Right atrium auricular region (tissue), 2 donors: Measurements from ENCODE around the genes RBP5, PEX5, NANOG, AICDA, RIMKLB, M6PR and A2M.

DNA sequence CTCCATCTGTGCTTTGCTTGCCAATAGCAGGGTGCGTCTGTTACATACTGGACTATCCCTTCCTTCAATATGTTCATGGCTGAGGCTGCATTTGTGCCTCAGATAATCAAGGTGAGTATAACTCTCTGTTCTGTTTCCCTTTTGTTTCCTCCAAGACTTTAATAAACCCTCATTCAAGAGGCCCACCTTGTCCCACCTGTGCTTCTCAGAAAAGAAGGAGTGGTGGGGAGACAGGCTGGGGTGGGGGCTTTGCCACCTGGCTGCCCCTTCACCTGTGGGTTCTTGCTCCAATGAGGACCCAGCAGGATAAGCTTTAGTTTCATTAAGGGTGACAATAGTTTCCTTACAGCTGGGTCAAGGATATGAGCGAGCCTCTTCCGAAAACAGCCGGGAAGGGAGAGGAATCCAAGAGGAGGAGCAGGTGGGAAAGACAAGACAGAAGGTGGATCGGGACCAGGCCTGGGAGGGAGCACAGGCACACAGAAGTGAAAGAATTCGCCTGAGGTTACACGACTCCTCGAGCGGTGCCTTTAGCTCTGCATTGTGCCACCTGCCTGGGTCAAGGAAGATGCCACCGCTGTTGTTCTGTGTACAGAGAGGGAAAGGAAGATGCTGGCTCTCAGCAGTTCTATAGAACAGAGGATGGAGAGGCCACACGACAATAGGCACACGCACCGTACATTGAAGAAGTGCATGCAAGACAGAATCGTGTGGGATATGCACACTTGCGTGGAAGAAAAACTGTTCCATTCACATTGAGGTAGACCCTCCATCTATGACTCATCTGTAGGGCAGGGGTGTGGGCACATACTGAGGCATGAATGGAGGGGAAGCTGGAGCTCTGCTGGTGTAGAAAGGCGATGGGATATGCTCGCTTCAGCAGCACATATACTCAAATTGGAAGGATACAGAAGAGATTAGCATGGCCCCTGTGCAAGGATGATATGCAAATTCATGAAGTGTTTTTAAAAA, 9.2 kb upstream of the C1RL start:
- PRO-cap = no peak
- RAMPAGE, long total RNA, 2 experiments = no peak in any of the 2 experiments

DNA sequence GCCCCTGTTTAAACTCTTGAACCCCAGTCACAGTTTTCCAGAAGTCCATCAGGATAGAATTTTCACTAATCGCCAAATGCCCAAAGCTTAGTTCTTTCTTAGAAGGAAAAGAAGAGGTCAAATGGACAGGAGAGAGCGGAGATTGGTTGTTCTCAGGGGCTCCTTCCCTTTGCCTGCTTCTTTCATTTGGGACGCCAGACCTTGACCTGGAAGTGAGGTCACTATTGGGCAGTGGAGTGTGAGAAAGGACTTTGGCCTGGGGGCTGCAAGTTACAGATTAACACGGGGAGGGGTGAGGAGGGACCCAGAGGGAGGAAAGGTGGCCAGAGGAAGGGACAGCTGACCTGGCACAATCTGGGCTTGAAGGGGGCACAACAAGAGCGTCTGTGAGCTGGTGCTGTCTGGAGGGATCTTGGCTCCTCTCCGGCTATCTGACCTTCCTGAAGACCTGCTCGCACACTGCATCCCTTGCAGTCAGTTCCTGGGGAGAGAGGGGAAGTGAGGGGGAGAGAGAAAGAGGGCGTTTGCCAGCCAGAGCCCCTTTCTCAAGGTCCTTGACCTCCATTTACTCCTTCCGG, 4.9 kb downstream of the RBP5 start:
- PRO-cap = no peak
- RAMPAGE, long total RNA, 2 experiments = no peak in any of the 2 experiments

- PRO-cap = no peak
- RAMPAGE, long total RNA, 2 experiments = no peak in any of the 2 experiments
Observed at GRCh38 chr12:7125009-7126234, 3.3 kb downstream of the RBP5 start.

DNA sequence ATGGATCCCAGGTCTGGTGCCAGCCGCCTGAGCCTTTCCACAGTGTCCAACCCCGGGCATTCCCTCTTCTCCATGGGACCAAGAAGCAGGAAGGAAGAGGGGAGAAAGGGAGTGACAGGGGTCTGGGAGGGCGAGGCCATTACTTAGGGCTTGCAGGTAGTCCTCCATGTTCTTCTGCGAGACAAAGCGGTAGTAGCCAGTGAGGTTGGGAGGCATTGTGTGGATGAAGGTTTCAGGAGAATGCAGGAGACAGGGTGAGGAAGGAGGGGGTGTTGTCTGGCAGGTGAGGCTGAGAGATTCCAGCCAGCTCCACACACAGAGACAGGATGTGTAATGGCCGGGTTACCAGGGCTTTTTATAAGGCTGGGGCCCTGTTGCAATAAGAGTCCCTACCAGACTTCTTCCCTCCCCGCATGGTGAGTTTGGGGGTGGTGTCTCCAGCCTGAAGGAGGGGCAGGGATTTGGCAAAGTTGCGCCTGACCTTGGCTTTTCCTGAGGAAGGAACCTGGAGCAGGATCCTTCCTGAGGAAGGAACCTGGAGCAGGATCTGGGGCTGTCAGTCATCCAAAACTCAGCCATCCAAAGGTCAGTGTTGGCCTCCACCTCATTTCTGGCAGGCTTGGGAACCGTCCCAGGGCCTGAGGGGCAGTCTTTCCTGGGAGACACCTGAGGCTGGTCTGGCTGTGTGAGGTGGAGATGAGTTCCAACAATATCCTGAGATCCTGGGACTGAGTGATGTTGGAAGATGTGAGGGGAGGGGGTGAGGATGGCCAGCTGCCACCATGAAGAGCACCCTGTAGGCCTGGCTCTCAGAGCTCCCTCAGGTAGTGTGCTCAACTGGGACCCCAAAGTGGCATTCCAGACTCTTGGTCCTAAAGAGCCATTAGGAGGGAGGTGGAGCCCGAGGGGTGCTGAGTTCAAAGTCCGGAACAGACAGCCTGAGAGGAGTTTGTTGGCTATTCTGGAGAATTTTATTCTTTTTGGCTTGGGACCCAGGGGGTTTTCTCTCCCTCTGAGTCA, at the start of gene RBP5:
TSS of gene RBP5 (minus strand) at position 330 of the 1,020 bp plus-strand sequence.
- PRO-cap = unidirectional peak, minus-strand start at position 328 of the sequence
- RAMPAGE, long total RNA, 2 experiments = no peak in any of the 2 experiments

GRCh38 chr12:7189377-7190636, at the start of gene PEX5:
TSS of gene PEX5 (plus strand) at chr12:7189686.
- PRO-cap = bidirectional peak, plus-strand start at chr12:7189708, minus-strand start at chr12:7189546
- RAMPAGE, long total RNA, 2 experiments = start-site peak on the plus strand in 1 of 2 experiments, at chr12:7189711-7189723 at its widest, 28 reads per replicate

DNA sequence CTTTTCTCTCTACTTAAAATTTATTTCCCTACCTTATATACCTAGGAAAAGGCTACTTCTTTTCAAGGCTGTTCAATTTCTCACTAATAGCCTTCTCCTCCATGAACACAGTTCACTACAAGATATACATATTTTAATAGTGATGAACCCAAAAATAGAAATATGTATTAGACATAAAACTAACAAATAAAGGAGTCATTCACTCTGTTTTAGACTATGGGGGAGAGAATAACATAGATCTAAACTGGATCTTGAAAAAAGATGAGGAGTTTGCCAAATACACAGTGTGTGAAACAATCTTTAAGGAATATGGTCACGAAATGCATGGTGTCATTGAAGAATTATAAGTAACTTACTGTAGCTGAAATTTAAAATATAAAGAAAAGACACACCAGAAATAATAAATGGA, 13.6 kb downstream of the CD163 start:
- PRO-cap = no peak
- RAMPAGE, long total RNA, 2 experiments = no peak in any of the 2 experiments

DNA sequence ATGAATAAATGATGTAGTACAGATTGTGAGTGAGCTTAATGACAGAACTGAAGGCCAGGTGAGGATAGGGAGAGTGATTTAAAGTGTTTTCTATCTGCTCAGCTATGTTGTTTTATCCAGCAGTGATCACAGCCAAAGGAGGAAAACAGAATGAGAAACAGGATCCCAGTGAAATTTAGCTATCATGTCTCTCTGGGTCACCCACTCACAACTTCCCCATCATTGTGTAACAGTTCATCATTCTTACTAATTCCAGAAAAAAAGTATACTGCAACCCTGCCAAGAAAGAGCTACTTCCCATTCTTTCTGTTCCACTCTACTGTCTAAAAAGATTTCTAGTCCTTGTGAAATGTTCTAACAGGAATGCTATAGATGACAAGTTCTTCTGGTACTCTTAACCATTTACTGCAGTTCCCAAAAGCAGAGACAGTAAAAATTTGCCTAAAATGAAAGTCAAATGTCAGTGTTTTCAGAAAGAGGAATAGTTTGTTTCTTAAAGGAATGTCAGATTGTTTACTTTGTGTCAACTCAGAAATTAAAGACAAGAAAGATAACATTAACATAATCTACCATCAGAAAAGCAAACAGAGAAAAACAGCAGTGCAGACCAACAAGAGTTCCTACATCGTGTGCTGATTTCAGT, 39.3 kb upstream of the CD163 start:
- PRO-cap = no peak
- RAMPAGE, long total RNA, 2 experiments = no peak in any of the 2 experiments

DNA sequence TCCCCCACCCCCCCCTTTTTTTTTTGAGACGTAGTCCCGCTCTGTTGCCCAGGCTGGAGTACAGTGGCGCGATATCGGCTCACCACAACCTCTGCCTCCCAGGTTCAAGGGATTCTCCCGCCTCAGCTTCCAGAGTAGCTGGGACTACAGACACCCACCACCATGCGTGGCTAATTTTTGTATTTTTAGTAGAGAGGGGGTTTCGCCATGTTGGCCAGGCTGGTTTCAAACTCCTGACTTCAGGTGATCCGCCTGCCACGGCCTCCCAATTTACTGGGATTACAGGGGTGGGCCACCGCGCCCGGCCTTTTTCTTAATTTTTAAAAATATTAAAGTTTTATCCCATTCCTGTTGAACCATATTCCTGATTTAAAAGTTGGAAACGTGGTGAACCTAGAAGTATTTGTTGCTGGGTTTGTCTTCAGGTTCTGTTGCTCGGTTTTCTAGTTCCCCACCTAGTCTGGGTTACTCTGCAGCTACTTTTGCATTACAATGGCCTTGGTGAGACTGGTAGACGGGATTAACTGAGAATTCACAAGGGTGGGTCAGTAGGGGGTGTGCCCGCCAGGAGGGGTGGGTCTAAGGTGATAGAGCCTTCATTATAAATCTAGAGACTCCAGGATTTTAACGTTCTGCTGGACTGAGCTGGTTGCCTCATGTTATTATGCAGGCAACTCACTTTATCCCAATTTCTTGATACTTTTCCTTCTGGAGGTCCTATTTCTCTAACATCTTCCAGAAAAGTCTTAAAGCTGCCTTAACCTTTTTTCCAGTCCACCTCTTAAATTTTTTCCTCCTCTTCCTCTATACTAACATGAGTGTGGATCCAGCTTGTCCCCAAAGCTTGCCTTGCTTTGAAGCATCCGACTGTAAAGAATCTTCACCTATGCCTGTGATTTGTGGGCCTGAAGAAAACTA, at the start of gene NANOG:
TSS of gene NANOG (plus strand) at position 602 of the 918 bp plus-strand sequence.
- PRO-cap = no peak
- RAMPAGE, long total RNA, 2 experiments = no peak in any of the 2 experiments

DNA sequence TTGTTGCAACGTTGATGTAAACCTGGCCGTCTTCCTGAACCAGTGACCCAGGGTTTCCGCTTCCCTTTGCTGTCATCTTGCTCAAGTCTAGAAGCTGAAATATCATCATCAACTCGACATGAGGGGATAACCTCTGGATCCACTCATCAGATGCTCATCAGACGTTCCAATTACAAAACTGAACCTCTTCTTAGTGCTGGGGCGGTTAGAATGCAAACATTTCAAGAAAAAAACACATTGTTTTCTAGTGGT, 29.1 kb downstream of the SLC2A14 start:
- PRO-cap = no peak
- RAMPAGE, long total RNA, 2 experiments = no peak in any of the 2 experiments

DNA sequence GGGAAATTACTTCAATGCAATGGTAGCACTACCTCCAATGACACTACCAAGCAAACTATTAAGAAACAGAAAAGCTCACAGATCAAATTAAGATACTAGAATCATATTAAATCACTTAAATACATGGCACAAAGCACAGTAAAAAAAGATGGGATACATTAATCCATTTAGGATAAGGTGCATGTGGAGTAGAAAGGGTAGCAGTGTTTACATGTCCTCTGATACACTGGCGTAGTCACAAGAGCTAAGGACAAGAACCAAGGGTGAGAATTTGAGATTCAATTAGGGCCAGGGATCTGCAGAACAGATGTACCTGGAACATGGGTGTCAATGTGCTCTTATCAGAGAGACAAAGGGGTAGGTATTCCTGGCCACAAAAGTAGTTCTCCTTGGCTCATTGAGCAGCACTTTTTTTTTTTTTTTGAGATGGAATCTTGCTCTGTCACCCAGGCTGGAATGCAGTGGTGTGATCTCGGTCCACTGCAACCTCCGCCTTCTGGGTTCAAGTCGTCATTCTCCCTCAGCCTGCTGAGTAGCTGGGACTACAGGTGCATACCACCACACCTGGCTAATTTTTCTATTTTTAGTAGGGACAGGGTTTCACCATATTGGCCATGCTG, 29.8 kb downstream of the SLC2A3 start:
- PRO-cap = no peak
- RAMPAGE, long total RNA, 2 experiments = no peak in any of the 2 experiments

GRCh38 chr12:7921001-7921647, 14.9 kb downstream of the SLC2A3 start:
- PRO-cap = no peak
- RAMPAGE, long total RNA, 2 experiments = no peak in any of the 2 experiments

- PRO-cap = no peak
- RAMPAGE, long total RNA, 2 experiments = no peak in any of the 2 experiments
Observed at GRCh38 chr12:8145880-8146448, 10.9 kb upstream of the ZNF705A start.

- PRO-cap = bidirectional peak, plus-strand start at chr12:8243192, minus-strand start at chr12:8242959
- RAMPAGE, long total RNA, 2 experiments = no peak in any of the 2 experiments
Observed at GRCh38 chr12:8242689-8243087, 15.3 kb upstream of the FAM90A1 start.

DNA sequence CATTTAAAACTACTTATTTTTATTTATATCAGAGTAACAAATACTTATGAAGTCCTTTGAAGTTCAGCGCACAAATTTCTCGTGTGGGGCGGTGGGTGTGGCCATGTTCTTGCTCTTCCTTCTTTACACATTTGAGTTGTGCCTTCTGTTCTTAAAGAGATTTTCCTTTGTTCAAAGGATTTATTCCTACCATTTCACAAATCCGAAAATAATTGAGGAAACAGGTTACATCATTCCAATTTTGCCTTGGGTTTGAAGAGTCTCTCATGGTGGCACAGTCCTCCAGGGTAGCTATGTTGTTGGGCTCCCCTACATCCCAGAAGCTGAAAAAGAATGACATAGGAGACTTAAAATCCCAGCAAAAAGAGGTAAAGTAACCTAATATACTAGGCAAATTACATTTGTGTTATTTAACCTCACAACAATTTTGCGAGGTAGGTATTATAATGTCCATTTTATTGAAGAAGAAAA, 6.2 kb downstream of the CLEC4E start:
- PRO-cap = no peak
- RAMPAGE, long total RNA, 2 experiments = no peak in any of the 2 experiments

- PRO-cap = no peak
- RAMPAGE, long total RNA, 2 experiments = no peak in any of the 2 experiments
Observed at GRCh38 chr12:8612597-8613072, at the start of gene AICDA. TSS of gene AICDA (minus strand) at chr12:8612859.

DNA sequence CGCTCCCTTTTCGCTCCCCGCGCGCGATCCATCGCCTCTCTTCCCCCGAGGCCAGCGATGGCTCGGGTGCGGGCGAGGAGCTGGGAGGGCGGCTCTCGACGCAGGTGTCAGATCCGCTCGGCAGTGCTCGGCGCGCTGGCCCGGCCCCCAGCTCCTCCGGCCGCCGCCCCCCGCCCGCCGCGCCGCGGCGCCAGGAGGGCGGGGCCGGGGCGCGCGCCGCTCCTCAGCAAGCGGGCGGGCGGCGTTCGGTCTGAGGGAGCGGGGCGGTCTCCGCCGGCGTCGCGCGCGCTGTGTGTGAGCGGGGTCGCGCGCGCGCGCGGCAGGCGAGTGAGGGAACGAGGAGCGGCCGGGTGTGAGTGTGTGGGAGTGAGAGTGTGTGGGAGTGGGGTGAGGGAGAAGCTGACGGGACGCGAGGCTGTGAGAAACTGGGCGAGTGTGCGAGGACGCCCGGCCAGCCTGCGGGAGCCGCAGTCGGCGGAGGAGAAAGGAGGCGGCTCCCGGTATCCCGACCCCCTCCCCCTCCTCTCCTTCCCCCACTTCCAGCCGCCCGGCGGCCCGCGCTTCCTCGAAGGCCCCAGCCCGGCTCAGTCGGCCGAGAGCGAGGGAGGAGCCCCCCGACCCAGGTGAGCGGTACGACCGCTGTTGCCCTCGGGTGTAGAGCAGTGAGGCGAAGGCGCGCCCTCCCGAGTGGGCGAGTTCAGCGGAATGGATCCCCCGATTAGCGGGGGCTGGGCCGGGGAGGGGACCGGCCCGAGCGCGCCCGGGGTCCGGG, at the start of gene RIMKLB:
TSS of gene RIMKLB (plus strand) at position 317 of the 772 bp plus-strand sequence.
- PRO-cap = bidirectional peak, plus-strand start at position 295 of the sequence, minus-strand start at position 70 of the sequence
- RAMPAGE, long total RNA, 2 experiments = start-site peak on the plus strand in 2 of 2 experiments, centred at positions 307 to 343 of the sequence, 65 to 318 reads per replicate

GRCh38 chr12:8949118-8950243, at the start of gene M6PR:
TSS of gene M6PR (minus strand) at chr12:8949645.
- PRO-cap = bidirectional peak, plus-strand start at chr12:8949539, minus-strand start at chr12:8949410; bidirectional peak, plus-strand start at chr12:8950154, minus-strand start at chr12:8949652
- RAMPAGE, long total RNA, 2 experiments = start-site peak on the plus strand in 1 of 2 experiments, at chr12:8950044-8950091 at its widest, 21 reads per replicate; start-site peak on the minus strand in 2 of 2 experiments, at chr12:8949416-8949658 at its widest, 30 to 2,203 reads per replicate

DNA sequence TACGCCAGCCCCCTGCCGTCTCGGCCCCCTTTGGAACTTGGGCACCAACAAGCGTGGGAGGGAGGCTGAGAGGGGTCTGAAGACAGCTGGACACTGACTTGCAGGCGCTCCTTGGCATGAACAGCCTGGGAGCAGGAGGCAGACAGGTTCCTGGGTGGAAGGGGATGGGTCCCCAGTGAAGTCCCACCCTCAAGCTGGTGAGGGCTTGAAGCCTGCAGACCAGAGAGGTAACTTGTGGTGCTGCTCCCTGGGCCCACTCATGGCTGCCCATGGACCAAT, 50.3 kb downstream of the A2M start:
- PRO-cap = no peak
- RAMPAGE, long total RNA, 2 experiments = no peak in any of the 2 experiments

- PRO-cap = bidirectional peak, plus-strand start at chr12:9116126, minus-strand start at chr12:9115919; bidirectional peak, plus-strand start at chr12:9116285, minus-strand start at chr12:9116188
- RAMPAGE, long total RNA, 2 experiments = start-site peak on the minus strand in 2 of 2 experiments, at chr12:9115852-9116020 at its widest, 7,024 to 13,220 reads per replicate
Observed at GRCh38 chr12:9115661-9116664, at the start of gene A2M. TSS of gene A2M (minus strand) at chr12:9115919.

- PRO-cap = no peak
- RAMPAGE, long total RNA, 2 experiments = no peak in any of the 2 experiments
Observed at GRCh38 chr12:9237896-9238389, 29.7 kb upstream of the PZP start.